UCH-1 (cell line): ENCODE measurements around a stretch of chr7.

GRCh38 chr7:135966532-135967323 lies 10.4 kb downstream of the MTPN start:
- RRBS: no CpG with 5 or more reads among the region's 8 CpGs

DNA sequence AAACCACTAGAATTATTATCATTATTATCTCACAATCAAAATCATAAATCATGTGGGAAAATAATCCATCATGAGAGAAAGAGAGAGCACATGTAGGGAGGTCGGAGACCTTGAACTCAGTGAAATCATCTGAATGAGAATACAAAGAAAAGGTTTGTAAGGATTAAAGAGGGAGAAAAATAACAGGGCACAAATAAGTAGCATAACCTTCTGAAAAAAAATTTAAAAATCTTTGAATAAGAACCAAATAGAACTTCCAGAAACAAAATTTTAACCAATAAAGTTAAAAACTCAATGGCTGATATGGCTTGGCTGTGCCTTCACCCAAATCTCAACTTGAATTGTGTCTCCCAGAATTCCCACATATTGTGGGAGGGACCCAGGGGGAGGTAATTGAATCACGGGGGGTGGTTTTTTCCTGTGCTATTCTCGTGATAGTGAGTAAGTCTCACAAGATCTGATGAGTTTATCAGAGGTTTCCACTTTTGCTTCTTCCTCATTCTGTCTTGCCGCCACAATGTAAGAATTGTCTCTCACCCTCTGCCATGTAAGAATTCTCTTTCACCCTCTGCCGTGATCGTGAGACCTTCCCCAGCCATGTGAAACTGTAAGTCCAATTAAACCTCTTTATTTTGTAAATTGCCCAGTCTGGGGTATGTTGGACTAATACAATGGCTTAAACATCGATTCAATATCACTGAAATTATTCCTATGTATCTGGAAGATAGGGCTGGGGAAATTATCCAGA lies 115.4 kb upstream of the MTPN start:
- RRBS: no CpG with 5 or more reads among the region's 7 CpGs

- RRBS: no CpG with 5 or more reads among the region's 5 CpGs
Measured at GRCh38 chr7:137661580-137662035, 185.2 kb downstream of the DGKI start.

DNA sequence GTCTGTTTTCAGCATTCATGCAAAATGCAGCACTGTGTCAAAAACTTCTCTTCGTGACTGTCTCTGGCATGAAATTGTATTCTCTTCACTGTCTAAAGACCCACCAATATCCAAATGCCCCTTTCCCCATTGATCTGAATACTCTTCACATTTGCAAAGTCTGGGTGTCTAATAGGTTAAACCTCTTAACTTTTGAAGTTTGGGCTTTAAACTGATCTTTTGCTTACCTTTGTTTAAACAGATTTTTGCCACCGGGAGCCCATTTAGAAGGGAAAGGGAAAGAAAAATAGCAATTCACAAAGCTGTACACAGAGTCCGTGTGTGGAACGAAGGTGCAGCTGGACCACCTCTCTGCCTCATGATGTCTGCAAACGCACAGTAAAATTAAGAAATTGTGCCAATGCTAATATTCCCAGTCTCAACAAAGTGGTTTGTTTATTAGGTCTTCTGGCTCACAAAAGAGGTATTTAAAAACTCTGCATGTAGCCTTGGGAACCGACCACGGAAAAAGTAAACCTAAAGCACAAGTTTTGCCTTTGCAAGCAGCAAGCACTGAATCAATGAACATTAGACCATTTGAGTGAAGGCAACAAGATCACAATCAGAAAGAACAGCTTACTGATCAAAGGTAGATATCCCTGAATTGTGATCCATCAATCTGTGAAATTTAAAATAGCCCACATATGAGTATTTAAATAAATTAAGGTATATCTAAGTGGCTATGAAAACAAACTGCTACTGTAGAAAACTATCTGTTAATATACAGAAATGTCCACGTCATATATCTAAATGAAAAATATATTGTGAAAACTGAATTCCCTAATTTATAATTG lies 57.7 kb downstream of the CREB3L2 start:
- RRBS: no CpG with 5 or more reads among the region's 8 CpGs

DNA sequence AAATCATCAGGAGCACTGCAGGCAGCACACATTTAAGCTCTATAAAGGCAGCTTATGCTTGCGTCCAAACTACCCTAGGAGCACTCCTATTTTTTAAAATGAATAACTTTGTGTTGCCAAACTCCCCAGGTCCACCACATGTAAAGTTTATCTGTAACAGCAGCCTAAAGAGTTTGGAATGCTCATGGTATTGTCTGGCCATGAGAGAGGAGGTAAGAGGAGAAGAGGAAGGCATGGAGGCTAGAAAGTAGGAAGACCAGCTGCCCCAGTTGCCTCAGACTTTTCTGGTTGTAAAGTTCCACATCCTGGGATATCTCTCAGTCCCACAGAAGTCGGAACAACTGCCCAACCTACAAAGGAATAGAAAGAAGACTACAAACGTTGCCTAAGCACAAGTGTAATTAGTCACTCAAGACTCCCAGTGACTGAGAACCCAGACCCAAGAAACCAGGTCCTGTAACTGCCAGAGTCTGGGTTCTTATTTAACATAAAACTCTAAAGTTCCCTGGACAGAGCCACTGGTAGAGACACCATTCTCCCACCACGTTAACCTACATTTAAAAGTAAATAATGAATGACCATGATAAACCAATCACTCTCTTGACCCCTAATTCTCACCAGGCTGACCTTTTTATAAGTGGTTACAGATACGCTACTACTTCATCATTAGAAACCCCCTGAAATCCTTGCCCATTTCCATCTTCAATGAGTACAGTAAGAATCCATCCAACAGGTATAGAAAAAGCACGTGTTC lies 47.2 kb downstream of the CREB3L2 start:
- RRBS: no CpG with 5 or more reads among the region's 6 CpGs

DNA sequence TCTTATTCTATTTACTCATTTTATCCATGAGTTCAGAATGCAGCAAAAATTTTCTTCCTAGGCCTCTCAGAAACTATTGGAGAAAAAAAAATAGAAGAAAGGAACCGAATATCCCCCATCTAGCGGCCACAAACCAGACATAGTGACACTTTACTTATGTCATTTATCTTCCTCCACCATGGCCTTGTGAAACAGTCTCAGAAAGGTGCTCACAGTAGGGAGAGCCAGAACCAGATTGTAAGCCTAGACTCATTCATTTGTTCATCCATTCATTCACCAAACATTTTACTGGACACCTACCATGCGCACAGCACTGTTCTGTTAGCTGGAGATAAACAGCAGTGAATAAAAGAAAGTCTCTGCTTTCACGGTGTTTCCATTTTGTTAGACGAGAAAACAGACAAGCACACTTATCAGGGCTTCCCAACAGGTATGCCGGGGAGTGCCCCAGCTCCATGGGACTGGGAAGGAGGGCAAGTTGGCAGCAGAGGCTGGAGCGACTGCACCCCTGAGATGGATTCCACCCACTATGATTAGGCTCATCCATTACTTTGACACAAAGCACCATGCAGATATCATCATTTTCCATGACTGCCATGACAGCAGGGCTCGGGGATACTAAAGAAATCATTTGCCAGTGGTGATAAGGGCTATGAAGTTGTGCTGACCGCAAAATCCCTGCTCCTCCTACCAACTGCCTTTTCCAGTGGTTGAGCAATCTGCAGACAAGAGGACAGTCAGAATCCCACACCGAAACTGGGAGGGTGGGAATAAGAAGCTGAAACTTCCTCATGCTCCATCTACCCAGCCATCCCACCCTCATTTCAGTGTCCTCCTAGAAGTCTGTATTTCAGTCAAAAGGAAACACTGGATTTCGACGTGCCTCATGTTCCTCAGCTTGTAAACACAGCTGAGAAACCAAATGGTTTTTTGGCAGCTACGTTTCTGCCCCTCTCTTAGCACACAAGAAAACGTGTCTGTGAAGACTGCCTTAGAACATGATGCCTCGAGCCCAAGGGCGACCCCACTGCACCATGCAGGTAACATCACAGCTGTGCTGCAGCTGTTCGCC lies 15.6 kb downstream of the CREB3L2 start:
- RRBS: no CpG with 5 or more reads among the region's 17 CpGs

- RRBS: no CpG with 5 or more reads among the region's 9 CpGs
Measured at GRCh38 chr7:137990767-137991292, 11.1 kb downstream of the CREB3L2 start.

DNA sequence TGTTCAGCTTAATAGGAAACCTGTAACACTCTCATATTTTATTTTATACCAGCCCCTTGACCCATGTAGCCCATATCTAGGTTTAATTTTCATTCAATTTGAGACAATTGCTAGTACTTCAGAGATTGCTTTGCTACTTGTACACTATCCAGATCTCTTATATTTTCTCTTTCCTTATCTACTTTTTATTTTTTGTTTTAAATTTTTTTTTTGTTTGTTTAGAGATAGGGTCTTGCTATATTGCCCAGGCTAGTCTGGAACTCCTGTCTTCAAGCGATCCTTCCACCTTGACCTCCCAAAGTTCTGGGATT lies 31.3 kb downstream of the AKR1D1 start:
- RRBS: no CpG with 5 or more reads among the region's 1 CpG

DNA sequence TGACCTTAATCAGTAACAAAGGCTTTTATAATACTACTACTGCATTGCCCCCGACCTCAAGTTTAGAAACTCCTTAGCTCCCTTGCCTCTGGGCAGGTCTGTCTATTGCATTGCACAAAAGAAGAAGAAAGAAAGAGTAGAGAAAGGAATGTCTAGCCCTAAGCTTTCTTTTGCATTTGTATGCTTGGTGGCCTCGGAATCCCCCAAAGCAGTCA lies 93.0 kb downstream of the AKR1D1 start:
- RRBS: no CpG with 5 or more reads among the region's 2 CpGs

DNA sequence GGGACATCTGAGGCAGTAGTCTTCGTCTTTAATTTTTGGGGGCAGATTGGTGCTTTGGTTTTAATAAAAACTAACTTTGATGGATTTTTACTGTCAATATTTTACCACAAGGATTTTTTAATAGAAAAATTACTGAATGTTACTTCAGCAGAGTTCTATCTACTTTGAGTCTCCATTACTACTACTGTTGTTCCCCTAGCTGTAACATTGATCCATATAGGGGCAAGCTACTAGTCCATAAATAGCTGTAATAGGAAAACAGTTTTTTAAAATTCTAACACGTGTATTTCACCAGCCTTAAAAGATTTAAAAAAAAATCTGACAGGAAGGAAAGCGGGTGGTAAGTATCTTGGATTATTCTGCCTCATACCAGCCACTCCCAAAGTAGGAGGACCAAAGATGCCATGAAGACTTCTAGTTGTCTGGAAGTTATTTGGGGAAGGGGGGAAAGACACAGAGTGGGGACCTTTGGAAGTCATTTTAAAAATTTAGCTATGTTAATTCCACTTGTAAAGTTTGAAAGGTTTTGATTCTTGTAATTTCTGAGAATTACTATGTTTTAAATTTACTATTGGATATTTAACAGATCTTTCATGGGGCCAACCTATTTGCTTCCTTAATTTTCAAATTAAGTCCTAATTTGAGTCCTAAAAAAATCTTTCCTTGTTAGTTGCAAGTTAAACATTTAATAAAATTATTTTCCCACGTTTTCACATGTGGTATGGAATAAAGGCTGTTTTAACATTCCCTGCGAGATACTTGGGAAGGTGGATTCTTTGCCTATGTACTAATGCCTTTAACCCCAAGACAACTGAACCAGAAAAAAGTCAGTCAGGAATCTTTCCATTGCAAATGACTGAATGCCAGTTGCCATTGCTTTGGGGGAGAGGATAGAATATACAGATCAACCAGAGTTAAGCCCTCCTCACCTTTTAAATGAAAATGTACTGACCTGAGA lies 111.6 kb downstream of the SVOPL start:
- RRBS: no CpG with 5 or more reads among the region's 5 CpGs

- RRBS: no CpG with 5 or more reads among the region's 3 CpGs
Measured at GRCh38 chr7:138864832-138865245, 66.8 kb upstream of the ATP6V0A4 start.

GRCh38 chr7:138917069-138917815 lies 63.9 kb downstream of the KIAA1549 start:
- RRBS: no CpG with 5 or more reads among the region's 25 CpGs

DNA sequence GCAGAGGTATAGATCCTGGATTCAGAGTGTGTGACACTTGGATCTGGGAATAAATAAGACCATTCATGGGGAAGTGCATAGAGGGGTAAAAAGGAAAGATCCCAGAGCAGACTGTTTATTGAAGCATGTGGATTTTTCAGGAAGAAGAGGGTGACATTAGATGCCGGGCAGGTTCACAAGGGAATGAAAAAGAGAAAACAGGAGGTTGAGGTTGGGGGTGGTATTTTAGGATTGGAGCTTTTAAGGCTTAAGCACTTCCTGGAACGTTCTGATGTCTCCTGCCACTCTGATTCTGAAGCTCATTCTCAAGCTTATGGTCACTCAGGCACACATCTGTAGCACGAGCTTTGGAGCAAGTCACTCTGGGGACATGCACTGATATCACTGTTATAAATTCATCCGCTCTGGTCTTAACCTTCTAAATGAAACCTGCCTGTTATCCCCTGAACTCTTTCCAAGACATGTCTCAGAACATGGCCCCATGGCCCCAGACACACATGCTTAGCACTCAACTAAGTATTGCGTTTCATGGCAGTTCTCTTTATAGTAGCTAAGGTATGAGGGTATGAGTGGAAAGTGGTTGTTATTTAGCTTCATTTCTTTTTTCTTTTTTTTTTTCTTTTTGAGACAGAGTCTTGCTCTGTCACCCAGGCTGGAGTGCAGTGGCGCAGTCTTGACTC lies 5.9 kb upstream of the ZC3HAV1L start:
- RRBS: no CpG with 5 or more reads among the region's 6 CpGs

- RRBS: no CpG with 5 or more reads among the region's 1 CpG
Measured at GRCh38 chr7:139072800-139073000, 36.8 kb downstream of the ZC3HAV1 start.

- RRBS: no CpG with 5 or more reads among the region's 20 CpGs
Measured at GRCh38 chr7:139230518-139230938, 509 bp upstream of the UBN2 start.

- RRBS: no CpG with 5 or more reads among the region's 7 CpGs
Measured at GRCh38 chr7:139341942-139342401, 835 bp downstream of the FMC1 start.

GRCh38 chr7:139379047-139379392 lies 19.3 kb downstream of the LUC7L2 start:
- RRBS: no CpG with 5 or more reads among the region's 3 CpGs

DNA sequence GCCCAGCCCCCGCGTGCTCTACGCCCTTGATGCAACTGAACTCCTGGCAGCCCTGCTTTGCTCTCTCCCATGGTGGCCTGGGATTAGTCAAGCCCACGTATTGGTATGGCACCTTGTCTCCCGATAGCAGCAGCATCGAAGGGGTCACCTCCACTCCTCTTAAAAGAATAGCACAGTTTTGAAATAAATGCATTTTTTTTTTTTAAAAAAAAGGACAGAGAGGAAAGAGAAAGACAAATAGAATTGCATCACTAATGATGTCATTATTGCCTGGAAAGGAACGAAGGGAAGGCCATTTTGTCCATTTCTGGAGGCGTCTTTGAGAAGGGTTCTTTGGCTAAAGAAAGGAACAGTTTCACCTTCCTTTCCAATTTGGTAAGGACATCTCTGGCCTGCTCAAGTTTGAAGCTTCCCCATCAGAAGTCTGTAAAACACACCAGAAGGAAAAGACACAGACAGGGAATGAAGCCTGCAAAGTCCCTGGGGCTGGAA lies 43.8 kb downstream of the CLEC2L start:
- RRBS: no CpG with 5 or more reads among the region's 8 CpGs

DNA sequence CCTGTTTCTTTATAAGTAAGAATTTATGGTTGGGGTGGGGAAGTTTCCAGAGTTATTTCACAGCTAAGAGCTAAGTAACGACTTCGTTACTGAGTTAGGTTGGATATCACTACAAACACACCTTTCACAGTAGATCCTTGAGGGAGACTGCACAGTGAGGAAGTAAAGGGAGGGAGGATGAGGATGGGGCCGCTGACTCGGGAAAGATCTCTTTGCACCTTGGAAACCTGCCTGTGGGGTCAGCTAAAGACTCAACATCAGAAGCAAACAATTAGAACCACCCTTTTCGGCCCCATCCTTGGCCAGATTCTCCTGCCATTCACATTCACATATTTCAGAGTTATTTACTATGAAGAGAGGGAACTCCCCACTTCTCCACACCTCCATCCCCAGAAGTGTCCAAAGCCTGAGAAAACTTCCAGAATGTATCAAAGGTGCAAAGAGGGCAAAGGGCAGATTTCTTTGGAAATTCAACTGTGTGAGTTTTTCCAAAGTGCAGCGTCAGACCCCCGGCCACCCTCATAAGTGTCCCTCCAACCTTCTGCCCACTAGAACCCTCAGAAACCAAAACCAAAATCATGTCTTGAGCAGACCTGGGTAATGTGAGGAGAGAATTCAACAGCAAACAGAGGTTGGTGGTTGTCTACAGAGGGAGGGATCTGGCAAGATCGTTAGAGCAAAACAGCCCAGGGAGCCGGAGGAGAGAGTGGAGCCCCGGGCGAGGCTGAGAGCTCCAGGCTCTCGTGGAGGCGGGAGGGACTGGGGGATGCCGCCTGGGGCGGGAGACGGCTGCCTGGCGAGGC lies 47.3 kb downstream of the CLEC2L start:
- RRBS: 56% methylated on average over 6 of the region's 17 CpGs

GRCh38 chr7:139651128-139651675 lies 126.6 kb downstream of the HIPK2 start:
- RRBS: no CpG with 5 or more reads among the region's 7 CpGs